Pulmonary artery (tissue), 1 donor: ENCODE measurements around a stretch of chr17.

- PRO-cap: no peak
These were observed 11.2 kb downstream of the AKAP1 start for GRCh38 chr17:57096243-57096693.

GRCh38 chr17:57284902-57285332, 28.6 kb downstream of the MSI2 start:
- PRO-cap: no peak

DNA sequence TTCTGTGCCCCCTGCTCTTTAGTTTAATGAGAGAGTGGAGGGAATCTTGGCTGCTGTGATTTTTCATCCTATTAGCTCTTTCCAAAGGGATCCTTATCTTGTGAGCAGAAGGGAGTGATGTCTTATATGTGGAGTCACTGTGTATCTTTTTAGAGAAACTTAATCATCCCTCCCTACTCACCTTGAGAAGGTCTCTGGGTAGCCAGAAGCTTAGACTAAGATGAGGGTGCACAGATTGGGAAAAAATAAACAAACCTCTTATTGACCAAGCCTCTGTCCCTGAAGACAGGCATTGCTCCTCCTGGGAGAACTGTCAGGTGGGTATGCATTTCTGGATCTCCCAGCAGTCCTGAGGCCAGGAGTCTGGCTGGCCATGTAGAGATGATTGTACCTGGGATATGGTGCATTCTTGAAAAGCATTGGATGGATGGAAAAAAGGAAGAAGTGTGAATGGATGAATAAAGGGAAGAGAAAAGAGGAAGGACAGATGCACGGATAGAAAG, 210.6 kb downstream of the MSI2 start:
- PRO-cap: no peak

DNA sequence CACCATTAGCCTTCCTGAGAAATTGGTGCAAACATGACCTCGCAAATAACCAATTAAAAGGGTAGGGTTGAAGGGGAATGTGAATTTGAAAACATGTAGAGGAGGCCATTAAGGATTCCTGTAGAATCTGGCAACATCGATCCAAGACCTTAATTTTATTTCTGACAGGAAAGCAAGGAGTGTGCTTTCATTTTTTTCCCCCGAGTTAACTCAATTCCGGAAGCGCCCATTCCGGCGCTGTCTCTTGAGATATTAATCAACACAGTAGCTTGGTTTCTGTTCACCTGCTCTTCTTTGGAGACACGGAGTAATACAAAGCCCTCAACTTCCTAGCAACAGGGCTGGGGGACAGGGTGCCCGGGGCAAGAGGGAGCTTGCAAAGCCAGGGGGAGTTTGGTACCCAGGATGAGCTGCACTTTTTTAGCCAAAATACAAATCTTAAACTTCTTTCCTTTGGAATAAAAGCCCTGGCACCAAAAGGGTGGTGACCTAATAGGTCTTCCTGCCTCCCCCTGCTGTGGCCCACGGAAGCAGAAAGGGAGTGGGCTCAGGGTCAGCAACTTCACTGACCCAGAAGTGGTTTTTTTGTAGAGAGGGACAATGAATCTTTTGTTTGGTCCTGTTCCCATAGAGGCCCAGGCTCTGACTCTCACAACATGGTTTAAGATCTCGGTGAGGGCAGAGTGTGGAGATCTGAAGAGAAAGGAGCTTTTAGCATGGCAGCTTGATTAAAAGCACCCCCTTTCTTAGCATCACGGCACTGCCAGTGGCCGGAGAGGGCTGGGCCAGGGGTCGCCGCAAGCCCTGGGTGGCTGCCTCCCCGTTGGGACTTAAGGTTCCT, 207.4 kb downstream of the CCDC182 start:
- PRO-cap: no peak

- PRO-cap: no peak
These were observed 82.0 kb downstream of the CCDC182 start for GRCh38 chr17:57662707-57663824.

- PRO-cap: no peak
These were observed 64.1 kb downstream of the CCDC182 start for GRCh38 chr17:57680602-57681889.

GRCh38 chr17:57846675-57847064, 3.2 kb downstream of the MRPS23 start:
- PRO-cap: no peak

- PRO-cap: no peak
These were observed 25.6 kb upstream of the MRPS23 start for GRCh38 chr17:57875286-57875947.

DNA sequence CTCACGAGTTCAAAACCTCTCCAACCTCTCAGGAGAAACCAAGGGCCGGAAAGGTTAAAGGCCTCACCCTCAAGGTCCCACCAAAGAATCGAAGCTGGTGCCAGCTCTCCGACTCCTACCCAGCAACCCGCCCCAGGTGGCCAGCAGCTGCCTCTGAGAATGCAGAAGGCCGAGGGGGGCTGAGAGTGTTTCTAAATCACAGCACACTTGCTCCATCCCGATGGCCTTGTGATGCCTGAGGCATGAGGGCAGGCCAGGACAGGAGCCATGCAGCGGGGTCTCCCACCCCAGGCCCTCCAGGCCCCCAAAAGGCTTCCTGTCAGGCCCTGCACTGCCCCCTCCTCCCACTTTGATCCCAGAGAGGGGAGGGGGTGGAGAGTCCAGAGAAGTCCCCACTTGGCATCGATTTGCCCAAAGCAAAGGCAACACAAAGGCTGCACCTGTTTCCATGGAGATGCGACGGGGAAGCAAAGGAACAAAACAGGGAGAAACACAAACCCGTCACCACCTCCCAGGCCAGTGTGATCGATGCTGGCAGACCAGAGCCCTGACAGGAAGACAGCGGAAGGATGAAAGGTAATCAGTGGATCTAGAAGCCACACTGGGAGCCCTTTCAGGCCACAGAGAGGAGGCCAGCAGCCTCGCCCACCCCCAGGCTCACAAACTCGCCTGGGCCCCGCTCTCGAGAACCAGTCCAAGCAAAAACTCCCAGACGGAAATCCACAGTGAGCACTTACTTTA, 39.0 kb downstream of the CUEDC1 start:
- PRO-cap: no peak

DNA sequence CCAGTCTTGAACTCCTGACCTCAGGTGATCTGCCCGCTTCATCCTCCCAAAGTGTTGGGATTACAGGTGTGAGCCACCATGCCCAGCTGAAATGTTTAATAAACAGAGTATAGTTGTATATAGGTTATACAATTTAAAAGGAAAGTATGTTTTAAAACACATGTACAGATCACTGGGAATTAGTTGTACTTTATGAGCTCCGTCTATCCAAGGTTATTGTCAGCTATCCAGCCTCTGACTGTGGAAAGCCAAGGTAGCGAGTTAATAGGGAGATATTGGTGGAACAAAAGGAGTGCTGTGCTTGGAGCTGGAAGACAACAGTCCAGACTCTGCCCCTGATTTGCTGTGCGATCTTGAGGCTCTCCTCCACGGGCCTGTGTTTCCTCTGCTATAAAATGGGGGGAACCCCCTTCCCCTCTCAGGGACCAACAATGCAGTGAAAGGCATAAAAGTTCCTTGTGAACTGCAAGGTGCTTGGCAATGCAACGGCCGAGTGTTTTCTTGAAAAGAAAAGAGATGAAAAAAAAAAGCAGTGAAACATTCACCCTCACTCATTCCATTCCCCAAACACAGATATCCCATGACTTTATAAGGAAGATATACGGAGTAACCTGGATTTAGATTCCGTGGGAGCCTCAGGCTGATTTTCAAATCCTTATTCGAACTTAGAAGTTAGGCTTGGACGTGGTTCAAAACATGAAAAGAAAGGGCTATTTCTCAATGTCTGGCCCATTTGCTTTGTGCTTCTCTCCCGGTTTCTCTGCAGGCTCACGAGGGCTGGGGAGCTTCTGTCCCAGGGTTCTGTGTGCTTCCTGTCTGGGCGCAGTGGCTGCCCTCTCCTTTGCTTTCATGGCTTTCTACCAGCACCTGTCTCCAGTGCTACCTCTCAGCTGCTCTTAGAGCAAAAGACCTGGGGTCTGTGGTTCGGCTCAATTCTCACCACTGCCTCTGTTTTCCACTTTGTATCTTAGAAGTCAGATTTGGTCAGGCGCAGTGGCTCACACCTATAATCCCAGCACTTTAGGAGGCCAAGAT, 34.0 kb downstream of the CUEDC1 start:
- PRO-cap: no peak

GRCh38 chr17:57939783-57940605, 15.2 kb downstream of the CUEDC1 start:
- PRO-cap: no peak

GRCh38 chr17:57942006-57942232, 13.3 kb downstream of the CUEDC1 start:
- PRO-cap: no peak

DNA sequence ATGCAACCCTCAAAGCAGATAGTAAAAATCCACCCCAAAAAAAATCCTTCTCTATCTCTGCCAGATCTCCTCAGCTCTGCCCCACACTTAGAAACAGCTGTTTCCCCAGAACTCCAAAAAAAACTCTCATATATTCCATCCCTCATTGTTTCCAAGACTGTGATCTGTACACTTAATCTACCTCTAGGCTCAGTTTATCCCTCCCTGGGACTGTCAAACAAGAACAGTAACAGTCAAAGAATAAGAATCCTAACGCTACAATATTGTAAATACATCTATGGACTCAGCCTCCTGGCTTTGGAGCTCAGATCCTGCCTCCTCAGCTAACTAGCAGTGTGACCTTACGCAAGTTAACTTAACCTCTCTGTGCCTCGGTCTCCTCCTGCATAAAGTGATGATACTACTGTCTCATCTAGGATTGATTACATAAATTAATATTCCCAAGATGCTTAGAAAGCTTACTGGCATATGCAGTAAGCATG, 11.5 kb downstream of the CUEDC1 start:
- PRO-cap: no peak

DNA sequence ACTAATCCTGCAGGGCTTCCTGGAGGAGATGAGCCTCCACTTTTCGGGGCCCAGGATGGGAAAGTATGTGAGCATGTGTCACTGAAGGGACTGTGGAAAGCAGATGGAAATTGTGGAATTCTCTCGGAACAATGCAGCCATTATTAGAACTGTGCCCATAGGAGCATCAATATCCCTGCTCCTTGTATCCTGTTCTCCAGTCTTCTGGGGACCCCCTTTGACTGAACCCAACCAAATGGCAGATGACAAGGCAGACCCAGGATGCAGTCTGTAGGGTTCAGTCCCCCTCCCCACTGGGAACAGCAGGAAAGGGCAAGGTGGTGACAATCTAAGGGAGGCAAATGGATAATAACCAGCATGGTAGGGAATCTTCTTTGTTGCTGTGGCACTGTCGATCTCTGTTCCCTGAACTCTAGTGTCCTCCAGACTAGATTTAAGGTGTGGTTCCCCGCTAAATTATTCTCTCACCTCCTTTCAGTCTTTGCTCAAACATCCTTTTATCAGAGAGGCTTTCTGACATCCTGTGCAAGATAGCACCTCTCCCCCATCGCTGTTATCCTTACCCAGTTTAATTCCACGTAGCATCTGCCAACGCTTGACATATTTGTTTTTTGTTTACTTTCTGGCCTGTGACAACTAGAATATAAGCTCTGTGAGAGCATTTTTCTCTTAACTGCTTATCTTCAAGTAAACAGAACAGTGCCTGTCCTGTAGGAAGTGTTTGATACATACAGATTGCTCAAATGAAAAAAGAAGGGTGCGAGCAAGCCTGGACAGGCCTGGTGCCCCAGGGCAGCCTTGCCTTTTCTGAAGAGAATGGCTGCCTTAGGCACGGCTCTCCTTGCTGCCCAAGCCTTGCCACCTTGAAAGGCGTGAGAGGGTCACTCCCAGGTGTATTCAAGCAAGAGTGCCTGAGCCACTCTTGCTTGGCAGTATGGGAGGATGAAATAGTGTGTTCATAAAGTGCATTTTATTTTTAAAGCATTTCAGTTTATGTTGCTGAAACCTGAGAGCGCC, 9.5 kb downstream of the DYNLL2 start:
- PRO-cap: no peak

DNA sequence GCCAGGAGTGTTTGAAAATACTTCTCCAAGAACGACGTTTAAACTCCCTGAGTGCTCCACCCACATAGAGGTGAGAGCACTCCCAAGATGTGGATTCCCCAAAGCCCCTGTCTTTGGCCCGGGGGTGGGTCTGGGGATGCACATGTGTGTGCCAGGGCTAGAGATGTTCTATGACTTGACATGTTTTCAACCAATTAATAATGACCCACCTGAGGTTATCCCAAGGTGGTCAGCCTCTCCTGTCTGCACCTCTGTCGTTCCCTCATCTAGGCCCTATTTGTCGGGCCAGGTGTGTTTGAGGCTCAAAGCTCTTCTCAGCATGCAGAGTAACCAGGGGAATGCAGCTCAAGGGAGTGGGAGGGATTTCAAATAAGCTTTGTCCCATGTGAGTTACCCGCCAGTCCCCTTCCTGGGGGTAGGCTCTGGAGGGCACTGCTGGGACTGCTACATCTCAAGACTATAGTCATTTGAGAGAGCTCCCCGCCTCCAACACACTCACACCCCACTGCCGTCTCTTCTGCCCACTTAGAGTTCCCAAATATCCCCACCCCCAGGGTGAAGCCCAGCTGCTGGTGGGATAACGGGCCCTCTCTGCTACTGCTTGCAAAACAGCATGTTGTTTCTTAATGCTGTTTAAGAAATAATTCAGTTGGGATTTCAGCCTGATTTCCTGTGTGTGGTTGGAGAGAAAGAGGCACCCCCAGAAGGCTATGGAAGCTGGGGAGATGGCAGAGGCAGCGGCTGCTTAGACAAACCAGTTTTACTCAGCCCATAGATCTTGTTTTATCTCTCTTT, 3.8 kb upstream of the MPO start:
- PRO-cap: no peak

GRCh38 chr17:58305191-58305759, 23.3 kb downstream of the TSPOAP1 start:
- PRO-cap: no peak

DNA sequence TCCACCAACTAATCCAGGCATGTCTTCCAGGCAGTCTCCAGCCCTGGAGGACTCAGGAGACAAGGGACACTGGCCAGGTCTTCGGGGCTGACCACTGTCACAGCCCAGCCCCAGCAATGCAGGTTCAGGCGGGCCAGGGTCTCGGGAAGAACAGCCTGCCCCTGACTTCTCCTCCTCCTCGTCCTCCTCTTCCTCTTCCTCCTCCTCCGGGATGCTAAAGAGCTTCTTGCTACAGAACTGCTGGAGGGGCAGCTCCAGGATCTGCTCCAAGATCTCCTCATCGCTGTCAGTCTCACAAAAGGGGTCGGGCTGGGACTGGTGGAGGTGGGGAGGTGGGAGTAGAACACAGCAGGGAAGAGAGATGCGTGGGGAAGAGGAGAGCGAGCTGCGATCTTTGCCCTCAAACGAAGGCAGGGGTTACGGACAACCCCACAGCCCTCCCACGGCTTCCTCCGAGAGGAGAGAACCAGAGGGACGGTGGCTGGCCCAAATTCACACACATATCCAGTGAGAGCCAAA, 19.5 kb downstream of the TSPOAP1 start:
- PRO-cap: no peak

DNA sequence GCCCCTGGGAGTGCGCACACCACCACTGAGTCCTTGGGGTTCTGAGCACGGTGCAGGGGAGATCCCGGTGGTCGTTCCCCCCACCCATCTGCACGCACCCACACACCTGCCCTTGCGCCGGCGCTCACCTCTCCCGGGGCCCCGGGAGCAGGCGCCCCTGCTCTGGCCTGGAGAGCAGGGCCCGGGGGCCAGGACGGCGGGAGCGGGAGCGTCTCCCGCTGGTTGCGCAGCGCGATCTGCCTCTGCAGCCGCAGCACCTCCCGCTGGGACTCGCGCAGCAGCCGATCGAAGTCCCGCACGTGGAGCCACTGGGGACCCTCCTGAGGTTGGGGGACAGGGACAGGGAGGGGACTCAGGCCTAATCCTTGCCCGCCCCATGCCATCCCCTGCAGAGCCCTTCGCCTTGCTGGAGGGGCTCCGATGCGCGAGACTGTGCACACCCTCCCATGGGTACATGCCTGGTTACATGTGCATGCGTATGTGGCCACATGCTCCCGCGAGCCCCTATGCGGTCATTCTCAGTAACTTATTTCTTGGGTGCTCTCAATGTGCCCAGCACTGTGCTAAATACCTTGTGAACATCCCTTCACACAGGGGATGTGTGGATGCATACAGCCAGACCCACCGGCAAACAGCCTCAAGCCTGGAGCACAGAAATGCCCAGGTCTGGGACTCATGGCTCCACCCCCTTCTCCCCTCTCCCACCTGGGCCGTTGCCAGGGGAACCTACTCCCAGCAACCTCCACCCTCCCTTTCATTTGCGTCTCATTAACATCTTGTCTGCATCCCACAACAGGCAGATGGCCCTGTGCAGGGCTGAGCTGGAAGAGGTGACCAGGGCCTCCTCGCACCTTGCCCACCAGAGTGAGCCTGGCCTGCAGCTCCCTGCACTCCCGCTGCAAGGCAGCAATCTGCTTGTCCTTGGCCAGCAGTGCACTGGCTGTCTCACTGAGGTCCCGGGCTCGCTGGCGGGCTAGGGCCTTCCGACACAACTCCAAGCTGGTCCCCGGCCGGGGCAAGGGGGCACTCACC, 3.6 kb downstream of the TSPOAP1 start:
- PRO-cap: no peak

GRCh38 chr17:58351032-58352051, 659 bp downstream of the SUPT4H1 start:
- PRO-cap: no peak

DNA sequence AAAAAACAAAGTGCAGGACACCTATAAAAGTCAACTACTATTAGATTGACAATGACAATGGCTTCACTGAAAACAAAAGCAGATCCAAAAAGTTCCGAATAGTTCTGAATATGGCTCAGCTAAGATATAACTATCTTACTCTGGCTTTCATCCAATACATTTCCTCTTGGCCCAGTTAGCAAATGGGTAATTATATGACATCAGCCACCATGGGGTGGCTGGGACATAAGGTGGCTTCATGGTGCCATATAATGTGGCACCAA, 29.7 kb downstream of the RNF43 start:
- PRO-cap: no peak